Right atrium auricular region (tissue), 2 donors: ENCODE data around the genes PABPC4L, NDUFC1 and SETD7.

DNA sequence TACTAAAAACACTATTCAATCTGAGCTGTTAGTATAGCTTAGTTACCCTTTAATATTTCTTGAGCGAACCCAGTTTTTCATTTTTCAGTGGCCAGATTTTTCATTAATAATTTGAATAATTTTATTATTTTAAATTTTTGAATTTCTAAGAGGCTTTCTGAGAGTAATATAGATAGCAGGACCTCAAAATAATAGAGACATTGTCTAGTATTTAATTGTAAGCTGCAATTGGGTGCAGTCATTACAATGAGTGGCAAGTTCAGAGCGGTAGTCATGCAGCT, 1072.0 kb upstream of the PCDH10 start:
- PRO-cap: no peak
- RAMPAGE, long total RNA, 2 experiments: no peak in any of the 2 experiments

GRCh38 chr4:132262625-132263055, 886.5 kb upstream of the PCDH10 start:
- PRO-cap: no peak
- RAMPAGE, long total RNA, 2 experiments: no peak in any of the 2 experiments

DNA sequence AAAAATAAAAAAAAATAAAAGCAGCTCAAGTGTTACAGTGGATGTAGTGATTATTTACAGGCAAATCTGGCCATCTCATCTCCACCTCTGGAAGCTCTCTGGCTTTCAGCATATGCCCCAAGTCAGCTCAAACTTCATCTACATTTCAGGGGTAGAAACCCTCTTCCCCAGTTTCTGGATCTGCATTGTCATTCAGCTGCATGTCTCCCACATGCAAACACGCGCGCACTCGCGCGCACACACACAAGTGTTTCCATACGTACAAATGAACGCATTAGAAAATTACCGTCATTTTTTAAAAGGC, 2.2 kb upstream of the PCDH10 start:
- PRO-cap: no peak
- RAMPAGE, long total RNA, 2 experiments: no peak in any of the 2 experiments

DNA sequence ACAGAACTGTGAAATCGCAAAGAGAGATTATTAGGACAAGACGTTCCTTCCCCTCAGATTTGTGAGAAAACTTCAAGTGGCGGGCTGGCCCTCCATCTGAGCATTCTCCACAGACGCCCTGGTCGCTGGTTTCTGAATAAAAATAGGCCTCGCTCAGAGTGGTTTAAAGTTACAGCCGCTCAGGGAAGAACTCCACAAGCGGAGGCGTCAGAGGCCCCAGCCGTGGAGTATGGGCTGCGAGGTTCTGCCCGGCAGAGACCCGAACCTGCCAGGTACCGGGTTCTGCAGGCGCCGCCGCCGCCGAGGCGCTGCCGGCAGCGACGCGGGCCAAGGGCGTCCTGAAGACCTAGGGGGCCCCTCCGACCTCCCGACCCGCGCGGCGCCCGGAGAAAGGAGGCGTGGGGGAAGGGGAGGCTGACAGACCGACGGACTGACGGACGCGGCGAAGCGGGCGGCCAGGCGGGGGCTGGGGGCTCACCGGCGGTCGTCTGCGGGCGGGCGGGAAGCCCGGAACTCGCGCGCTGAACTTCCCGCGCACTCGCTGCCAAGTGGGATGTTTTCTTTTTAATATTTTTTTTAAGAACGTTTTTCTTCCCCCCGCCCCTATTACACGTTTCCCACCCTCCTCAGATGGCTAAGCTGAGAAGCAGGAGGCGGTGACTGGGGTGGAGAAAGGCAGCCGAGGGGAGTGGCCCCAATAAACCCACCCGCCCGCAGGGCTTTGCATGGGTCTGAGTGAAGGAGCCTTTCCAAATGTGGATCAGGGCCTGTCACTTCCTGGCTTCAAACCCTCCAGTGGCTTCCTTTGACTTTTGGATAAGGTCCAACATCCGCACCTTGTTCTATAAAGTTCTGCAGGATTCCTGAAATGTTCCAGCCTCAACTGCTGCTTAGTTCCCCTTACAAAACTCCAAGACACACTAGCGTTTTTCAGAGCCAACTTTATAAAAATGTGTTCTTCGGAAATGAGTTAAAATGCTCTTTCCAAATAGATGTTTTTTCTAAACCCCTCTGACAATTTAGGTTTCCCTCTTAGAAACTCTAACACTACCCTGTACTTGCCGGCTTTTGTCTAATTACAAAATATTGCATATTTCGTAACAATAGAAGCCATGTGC, at the start of gene PABPC4L:
PABPC4L (minus strand) TSS at position 550 of the 1,118 bp plus-strand sequence.
- PRO-cap: unidirectional peak, plus-strand start at position 166 of the sequence; bidirectional peak, plus-strand start at position 752 of the sequence, minus-strand start at position 550 of the sequence
- RAMPAGE, long total RNA, 2 experiments: no peak in any of the 2 experiments

DNA sequence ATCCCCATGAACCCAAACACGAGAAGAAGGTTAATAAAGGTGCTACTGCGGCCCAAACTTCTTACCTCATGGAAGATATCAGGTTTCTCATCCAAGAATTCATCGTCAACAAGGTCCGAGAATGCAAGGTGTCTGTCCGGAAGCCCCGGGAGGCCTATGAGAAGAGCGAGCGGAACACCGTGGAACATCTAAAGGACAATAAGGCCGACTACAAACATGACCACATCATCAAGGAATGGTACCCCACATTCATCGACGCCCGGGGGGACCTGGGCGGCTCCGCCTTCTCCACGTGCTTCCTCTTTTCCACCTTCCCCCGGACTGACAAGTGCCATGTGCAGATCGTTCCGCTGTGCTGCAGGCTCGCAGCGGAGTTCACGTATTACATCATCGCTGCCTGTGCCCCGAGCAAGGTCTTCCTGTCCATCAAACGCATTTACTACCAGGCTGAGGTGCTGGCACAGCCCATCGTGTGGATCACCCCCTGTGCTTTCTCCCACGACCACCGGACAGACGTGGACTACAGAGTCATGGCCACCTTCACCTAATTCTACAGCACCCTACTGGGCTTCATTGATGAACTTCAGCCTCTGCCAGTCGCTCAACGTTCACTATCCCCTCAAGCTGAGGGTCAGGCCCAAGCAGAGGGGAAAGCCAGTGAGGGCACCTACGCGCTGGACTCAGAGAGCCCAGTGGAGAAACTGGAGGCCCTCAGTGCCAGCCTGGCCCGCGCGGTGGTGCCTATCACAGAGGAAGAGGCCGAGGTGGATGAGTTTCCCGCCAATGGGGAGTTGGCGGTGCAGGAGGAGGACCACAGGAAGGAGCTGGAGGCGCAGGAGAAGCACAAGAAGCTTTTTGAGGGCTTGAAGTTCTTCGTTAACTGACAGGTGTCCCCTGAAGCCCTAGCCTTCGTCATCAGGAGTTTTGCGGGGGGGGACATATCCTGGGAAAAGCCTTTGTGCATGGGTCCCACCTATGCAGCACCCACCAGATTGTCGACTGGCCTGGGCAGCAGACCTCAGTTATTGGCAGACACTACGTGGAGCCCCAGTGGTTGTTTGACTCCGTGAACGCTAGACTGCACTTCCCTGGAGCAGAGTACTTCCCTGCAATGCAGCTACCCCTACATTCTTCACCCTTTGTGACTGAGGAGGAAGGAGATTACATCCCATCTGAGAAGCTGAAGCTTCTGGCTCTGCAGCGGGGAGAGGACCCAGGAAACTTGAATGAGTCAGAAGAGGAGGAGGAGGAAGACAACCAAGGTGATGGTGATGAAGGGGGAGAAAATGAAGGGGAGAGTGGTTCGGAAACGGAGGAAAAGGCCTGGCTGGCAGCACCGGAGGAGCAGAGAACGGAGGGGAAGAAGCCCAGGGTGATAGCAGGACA, 126.1 kb upstream of the PABPC4L start:
- PRO-cap: no peak
- RAMPAGE, long total RNA, 2 experiments: no peak in any of the 2 experiments

DNA sequence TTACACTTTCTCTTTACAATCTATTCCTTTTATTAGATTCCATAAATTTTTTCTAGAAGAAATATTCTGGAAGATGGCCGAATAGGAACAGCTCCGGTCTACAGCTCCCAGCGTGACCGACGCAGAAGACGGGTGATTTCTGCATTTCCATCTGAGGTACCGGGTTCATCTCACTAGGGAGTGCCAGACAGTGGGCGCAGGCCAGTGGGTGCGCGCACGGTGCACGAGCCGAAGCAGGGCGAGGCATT, 36.2 kb downstream of the PCDH18 start:
- PRO-cap: no peak
- RAMPAGE, long total RNA, 2 experiments: no peak in any of the 2 experiments

GRCh38 chr4:138202768-138203076, 39.4 kb downstream of the SLC7A11 start:
- PRO-cap: no peak
- RAMPAGE, long total RNA, 2 experiments: no peak in any of the 2 experiments

DNA sequence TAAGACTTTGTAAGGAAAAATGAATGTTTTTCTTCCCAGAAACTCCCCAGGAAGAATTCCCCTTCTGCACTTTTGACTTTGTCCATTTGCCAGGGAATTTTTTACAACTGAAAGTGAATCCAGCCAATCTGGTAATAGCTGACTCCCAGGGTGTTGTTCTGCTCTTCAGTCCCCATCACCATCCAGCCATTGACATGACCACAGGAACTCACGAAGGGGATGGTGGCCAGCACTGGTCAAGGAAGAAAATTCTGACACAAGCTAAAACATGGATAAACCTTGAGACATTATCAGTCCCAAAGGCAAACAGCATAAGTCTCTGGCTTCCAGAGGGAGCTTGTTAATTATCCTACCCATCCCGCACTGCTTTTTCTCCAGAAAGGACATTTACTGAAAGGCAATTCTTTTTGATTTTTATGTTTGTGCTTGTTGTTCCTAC, 61.4 kb upstream of the NOCT start:
- PRO-cap: no peak
- RAMPAGE, long total RNA, 2 experiments: no peak in any of the 2 experiments

GRCh38 chr4:139007805-139008077, 7.8 kb upstream of the NOCT start:
- PRO-cap: no peak
- RAMPAGE, long total RNA, 2 experiments: no peak in any of the 2 experiments

- PRO-cap: no peak
- RAMPAGE, long total RNA, 2 experiments: no peak in any of the 2 experiments
These were observed 1.5 kb downstream of the ELF2 start for GRCh38 chr4:139175491-139175927.

- PRO-cap: no peak
- RAMPAGE, long total RNA, 2 experiments: no peak in any of the 2 experiments
These were observed 6.0 kb upstream of the MGARP start for GRCh38 chr4:139286107-139286383.

- PRO-cap: unidirectional peak, minus-strand start at chr4:139301916; unidirectional peak, minus-strand start at chr4:139302295; unidirectional peak, minus-strand start at chr4:139302468
- RAMPAGE, long total RNA, 2 experiments: no peak in any of the 2 experiments
These were observed at the start of gene NDUFC1 for GRCh38 chr4:139301838-139302959. NDUFC1 (minus strand) TSS chr4:139302477.

DNA sequence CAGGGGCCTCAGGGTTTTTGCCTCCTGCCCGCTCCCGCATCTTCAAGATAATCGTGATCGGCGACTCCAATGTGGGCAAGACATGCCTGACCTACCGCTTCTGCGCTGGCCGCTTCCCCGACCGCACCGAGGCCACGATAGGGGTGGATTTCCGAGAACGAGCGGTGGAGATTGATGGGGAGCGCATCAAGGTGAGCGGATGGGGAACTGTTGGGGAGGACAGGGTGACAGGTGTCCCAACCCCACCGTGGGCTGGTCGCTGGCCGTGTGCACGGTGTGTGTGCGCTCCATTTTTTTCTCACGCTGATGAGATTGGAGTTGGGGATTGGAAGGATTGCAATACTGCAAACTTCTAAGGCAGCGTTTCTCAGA, 319 bp downstream of the RAB33B start:
- PRO-cap: unidirectional peak, minus-strand start at position 308 of the sequence
- RAMPAGE, long total RNA, 2 experiments: no peak in any of the 2 experiments

GRCh38 chr4:139556023-139556690, at the start of gene SETD7:
SETD7 (minus strand) TSS chr4:139556219.
- PRO-cap: bidirectional peak, plus-strand start at chr4:139556302, minus-strand start at chr4:139556208; bidirectional peak, plus-strand start at chr4:139556506, minus-strand start at chr4:139556440; bidirectional peak, plus-strand start at chr4:139556567, minus-strand start at chr4:139556606
- RAMPAGE, long total RNA, 2 experiments: start-site peak on the minus strand in 2 of 2 experiments, at chr4:139556150-139556798 at its widest, 1,785 to 3,960 reads per replicate

GRCh38 chr4:139556691-139557619, 936 bp upstream of the SETD7 start:
- PRO-cap: bidirectional peak, plus-strand start at chr4:139556887, minus-strand start at chr4:139556781; bidirectional peak, plus-strand start at chr4:139557291, minus-strand start at chr4:139557245
- RAMPAGE, long total RNA, 2 experiments: no peak in any of the 2 experiments

DNA sequence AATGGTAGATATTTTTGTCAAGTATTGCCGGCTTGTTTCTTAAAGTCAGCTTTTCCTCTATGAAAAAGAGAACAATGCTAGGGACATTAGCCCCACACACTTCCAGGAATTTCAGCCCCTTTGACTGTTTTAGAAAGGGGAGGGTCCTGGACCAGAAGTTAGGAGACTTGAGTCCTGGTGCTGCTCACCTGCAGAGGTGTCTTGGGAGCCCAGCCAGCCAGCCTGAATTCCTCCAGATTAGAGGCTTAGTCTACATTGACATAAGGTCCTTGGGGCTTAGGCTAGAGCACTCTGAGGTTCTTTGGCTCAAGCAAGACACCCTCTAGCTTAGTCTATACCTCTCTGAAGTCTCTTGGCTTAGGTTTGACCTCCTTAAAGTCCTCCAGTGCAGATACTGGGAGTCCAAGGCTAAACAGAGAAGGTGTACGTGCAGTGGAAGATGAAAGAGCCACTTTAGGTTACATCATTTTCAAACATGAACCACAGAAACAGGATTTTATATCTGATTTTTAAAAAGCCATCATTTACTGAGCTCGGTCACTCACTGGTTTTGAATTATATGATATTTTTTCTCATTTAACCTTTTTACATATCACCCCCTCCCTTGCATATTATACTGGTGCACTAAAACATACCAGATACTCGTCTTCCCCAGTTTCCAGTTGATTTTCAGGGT, 1.7 kb upstream of the SETD7 start:
- PRO-cap: no peak
- RAMPAGE, long total RNA, 2 experiments: no peak in any of the 2 experiments

DNA sequence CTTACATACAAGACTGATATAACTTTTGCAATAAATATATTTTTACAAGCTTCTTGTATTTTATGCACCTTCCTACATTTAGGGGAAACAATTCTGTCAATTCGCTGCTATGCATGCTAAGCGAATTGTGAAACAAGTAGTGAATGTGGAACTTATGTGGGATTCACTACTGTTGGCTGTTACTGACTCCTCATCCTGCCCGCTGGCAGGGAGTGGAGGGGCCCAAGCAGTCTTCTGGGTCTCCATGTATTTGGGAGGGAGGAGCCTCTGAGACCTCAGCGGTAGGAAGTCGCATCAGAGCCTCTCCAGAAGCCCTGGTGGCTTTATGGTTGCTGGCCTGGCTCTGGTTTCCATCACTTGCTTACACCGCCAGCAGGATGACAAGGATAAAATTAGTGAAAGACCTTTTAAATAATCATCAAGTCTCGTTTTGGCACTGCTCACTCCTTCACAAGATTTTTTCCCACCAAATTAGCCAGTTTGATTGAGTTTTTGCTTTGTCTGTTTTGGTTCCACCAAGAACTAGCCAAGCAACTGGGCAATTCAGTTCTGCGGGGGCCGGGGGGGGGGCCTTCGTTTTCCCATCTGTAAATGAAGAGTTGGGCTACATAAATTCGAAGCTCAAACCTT, 3.8 kb upstream of the SETD7 start:
- PRO-cap: no peak
- RAMPAGE, long total RNA, 2 experiments: no peak in any of the 2 experiments

DNA sequence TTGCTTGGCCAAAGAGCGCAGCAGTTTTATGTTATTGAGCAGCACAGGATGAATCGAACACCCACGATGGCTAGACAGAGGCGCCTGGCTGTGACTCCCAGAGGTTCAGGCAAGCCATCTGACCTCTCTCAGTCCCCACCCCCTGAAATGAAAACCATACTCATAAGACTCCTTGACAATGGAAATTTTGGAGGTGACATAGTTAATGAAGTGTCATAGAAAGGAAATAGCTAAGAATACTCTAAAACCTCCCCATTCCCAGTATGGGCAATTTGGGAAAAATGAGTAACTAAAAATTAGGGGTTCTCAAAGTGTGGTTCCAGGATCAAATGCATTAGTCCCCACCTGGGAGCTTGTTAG, 70.7 kb downstream of the MGST2 start:
- PRO-cap: no peak
- RAMPAGE, long total RNA, 2 experiments: no peak in any of the 2 experiments

DNA sequence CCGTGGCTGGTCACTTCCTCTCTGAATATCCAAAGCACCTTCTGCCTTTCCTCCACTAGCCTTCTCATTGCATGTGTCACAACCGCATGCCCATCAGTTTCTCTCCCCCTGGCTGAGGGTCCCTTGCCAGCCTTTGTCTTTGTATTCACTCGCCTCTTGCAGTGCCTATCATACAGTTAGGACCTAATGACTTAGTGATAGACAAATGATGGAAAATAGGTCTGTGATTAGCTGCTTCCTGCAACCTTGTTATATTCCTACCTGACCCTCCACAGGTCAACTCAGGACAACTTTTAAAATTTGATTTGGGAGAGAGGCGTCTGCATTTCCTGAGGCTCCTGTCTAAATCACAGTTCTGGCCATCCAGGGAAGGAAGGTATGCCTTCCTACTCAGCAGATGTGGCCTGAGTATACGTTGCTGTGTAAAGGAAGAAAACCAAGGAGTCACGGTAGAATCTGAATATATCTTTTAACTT, 92.3 kb downstream of the MGST2 start:
- PRO-cap: no peak
- RAMPAGE, long total RNA, 2 experiments: no peak in any of the 2 experiments

DNA sequence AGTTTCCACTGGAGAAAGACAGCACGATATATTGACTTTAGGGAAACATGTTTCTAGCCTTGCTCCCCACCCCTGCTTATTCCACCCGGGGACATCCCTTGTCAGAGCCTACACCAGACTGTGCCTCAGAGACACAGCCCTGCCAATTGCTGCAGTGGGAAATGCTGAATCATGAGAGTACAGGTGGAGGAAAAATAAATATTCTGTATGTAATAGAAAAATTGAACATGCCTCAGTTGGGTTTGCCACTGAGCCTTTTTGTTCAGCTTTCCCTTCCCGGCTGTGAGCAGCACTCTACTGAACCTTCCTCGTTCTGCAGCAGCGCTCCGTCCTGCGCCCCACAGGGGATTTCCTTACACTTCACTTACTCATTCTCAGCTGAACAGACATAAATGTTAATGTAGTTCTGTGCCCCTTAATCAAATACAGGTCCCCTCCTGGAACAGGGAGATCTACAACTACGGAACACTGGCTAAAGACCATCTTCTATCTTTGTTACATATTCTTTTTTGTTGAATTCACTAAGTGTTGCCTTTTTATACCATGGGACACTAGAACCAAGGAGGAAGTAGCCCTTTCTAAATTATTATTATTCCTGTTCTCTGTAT, 121.3 kb downstream of the MGST2 start:
- PRO-cap: no peak
- RAMPAGE, long total RNA, 2 experiments: no peak in any of the 2 experiments